GM12892 (cell line): ENCODE results near the gene IL18BP.

GRCh38 chr11:69915233-69916163, 96.3 kb upstream of the FGF3 start:
- RRBS: no CpG with 5 or more reads among the region's 23 CpGs

DNA sequence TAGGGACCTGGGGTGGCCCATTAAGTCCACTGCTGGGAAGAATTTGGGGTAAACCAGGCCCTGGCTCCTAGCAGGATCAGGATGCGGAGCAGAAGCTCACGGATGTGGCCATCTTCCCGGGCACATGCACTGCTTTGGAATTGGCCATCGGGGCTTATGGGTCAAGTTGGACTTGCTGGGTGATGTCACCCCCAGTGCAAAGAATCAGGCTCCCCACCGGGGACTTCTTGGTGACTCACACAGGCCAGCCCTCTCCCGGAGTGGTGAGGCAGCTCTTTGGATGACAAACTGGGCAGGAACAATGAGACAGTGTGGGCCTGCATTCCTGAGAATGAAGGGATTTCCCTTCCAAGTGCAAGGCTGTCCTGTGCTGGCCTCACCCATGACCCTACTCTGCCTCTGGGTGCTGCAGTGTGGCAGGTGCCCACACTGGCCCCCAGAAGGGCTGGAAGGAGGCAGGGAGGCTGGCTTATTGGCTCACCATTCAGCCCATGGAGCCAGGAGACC, 128.8 kb upstream of the ANO1 start:
- RRBS: no CpG with 5 or more reads among the region's 6 CpGs

DNA sequence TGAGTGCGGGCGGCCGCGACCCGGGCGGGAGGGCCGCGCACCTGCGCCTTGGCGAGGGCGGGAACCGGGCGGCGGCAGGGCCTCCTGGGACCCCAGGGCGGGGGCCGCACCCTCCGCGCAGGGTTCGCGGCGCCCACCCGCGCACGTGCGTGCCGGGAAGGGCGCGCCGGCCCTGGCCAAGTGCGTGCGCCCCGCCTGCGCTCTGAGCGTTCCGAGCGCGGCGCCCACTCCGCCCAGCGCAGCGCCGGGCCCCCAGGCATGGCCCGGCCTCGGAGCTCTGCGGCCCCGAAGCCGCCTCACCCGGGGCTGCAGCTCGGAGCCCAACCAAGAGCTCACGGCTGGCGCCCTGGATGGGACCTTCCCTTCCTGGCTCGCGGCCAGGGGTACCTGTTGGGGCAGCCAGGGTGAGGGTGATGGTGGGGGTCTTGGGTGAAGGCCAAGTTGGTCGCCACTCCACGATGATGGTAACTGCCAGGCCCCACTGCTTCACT, 644 bp downstream of the ANO1 start:
- RRBS: 24% methylated on average over 37 of the region's 55 CpGs

GRCh38 chr11:70108056-70108623, 30.0 kb downstream of the ANO1 start:
- RRBS: no CpG with 5 or more reads among the region's 13 CpGs

DNA sequence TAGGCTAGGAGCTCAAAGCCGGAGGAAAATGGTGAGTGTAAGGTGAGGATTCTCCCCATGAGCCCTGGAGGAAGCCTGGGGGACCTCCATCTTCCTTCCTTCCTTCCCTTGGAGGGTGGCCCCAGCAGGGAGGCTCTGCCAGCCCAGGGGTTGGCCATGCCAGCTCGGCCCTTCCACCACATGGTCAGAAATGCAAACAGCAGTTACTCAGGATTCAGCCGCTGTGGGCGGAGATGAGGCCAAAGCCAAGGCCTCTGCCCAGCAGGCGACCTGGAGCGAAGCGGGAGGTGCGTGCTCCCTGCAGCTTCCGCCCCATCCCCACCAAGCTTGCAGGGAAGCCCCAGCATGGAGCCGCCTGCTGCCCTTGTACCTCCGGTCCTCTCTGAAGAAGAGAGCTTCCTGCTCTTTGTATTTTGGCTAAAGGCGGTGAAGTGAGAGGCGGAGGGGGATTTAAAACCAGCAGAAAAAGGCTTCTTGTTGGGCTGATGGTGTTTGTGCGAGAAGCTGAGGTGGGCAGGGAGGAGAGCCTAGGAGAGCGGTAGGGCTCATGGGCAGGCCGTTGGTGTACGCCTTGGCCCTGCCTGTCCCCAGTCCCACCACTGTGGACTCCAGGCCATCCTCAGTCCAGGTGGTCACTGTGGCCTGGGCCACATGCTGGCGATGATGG, 50.4 kb downstream of the ANO1 start:
- RRBS: no CpG with 5 or more reads among the region's 18 CpGs

GRCh38 chr11:70204189-70204978, 1.3 kb downstream of the FADD start:
- RRBS: no CpG with 5 or more reads among the region's 20 CpGs

DNA sequence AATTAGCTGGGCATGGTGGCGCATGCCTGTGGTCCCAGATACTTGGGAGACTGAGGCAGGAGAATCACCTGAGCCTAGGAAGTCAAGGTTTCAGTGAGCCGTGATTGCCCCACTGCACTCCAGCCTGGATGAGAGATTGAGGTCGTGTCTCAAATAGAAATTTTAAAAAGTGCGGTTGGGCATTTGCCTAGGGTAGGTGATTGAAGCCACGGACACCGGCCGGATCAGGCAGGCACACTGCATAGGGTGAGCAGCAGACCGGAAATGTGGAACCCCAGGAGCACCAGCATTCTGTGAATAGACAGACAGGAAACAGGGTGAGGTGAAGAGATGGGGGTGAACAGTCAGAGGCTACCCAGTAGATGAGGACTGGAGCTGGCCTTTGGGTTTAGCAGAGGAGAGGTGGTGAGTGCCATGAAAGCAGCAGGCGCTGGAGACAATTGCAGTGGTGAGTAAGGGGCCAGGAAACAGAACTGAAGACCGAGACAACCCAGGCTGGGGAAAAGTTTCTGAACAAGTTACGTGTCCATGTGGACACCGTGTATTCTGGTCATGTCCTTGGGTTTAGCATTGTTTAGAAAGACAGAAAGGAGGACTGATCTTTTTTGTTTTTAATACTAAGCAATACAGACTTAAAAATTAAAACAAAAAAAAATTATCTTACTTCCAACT, 43.5 kb downstream of the PPFIA1 start:
- RRBS: 17% methylated on average over 1 of the region's 12 CpGs

- RRBS: no CpG with 5 or more reads among the region's 9 CpGs
Measured at GRCh38 chr11:70378010-70378832, 20.1 kb upstream of the CTTN start.

DNA sequence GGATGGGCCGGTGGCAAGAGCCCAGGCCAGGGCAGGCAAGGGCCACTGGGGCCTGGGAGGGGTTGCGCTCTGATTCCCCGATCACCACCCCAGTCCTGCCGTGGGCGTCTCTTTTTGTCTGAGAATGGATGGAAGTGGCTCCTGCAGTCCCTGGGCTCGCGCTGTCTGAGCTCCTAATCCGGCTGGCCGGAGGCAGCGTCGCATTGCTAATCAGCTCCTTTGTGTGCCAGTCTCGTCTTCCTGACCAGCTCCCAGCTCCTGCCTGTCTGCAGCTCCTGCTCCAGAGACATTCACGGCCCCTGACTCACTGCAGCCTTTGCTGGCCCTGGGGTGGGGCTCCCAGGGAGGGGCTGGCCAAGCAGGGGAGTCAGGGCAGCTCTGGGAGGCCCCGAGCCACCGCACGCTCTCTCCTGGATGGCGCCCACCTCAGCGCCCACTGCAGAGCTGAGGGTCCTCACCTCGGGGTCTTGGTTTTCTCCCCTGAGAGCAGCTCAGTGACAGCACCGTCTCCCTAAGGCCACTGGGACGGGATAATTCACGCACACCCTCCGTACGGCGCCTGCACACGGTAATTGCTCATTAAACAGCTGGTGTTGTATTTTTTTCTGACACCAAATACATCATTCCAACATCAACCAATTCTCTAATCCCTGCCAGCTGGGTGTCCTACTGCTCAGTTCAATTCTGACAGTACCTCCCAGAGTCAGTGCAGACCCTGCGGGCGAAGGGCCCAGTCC, 146.9 kb downstream of the CTTN start:
- RRBS: no CpG with 5 or more reads among the region's 28 CpGs

DNA sequence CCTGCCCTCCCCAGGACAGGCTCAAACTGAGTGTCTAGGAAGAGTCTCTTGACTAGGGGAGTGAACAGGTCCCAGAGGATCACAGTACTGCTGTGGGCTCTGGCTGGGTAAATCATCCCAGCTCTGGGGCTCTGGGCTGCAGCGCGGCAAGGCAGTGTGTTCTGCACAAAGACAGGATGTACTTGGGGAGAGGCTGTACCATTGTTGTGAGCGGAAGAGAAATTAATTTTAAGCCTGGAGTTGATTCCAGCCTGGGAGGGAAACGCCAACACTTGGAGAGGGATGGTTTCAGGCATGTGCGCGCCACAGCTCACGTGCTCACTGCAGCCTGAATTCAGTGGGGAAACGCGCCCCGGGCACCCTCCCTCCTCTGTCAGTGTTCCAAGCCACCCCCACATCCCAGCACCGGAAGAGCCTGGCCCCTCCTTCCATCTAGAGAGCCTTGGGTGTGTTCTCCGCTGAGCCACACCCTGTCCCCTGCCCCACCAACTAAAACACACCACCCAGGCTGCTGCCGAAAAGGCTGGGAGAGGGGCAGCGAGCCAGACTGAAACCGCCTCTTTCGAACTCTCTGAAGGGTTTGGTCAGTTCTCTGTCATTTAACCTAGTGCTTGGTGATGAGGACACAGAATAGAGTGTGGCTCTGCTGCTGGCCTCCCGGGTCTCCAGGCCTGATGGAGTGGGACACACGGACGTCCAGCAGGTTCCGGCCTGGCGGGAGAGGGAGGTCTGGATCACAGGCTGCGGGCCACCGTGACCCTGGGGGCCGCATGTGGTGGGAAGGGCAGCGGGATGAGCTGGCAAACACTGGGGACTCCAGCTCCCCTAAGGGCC, 230.7 kb downstream of the CTTN start:
- RRBS: 62% methylated on average over 5 of the region's 25 CpGs

GRCh38 chr11:70712331-70712932, 314.1 kb downstream of the CTTN start:
- RRBS: no CpG with 5 or more reads among the region's 15 CpGs

GRCh38 chr11:70951600-70952363, 300.6 kb downstream of the SHANK2 start:
- RRBS: no CpG with 5 or more reads among the region's 13 CpGs

DNA sequence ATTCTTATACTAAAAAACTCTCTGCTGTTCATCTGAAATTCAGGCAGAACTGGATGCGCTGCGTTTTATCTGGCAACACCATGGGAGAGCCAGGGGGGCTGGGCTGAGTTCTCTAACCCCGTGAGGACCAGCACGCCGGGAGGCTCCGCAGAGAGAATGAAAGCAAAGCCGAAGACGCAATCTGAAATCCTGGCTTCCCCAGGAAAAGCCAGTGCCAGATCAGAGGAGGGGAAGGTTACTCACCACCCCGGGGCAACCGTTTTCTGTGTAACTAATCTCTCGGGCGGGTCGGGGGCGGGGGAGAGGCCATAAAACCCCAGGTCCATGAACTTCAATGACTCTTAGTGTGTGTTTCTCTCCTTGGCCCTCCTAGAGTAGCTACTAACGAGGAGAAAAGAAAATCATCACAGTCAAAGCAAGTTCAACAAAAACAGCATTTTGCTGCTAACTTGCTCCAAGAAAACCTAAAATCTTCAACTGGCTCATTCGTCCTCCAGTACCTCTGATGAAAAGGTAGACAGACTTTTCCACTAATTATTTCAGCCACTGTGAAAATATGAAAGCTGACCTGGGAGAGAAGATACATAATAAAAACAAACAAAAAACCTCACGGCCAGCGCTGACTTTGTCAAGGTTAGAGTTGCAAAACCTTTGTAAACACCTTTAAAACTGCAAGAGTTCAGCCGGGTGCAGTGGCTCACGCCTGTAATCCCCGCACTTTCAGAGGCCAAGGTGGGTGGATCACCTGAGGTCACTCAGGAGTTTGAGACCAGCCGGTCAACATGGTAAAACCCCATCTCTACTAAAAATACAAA, 99.2 kb downstream of the SHANK2 start:
- RRBS: 40% methylated on average over 1 of the region's 22 CpGs

DNA sequence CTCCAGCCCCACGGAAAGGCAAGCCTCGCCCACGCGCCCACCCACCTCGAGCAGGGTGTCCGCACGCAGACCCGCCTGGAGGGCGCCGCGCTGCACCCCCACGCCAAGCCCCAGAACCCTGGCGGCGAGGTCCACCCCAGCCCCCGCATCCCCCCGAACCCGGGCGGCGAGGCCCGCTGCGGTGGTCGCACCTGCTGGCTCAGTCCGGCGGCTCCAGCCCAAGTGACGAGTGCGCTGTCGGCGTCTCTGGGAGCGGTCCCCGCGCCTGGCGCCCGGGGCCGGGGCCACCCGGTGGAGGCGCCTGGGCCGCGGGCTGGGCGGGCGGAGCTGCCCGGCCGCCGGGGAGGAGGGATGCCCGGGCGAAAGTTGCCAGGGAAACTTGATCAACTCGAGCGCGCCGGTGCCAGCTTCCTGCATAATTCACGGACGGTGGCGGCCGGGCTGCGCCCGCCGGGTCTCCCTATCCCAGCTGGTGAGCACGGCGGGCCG, 1.1 kb downstream of the SHANK2 start:
- RRBS: 3% methylated on average over 27 of the region's 59 CpGs

- RRBS: no CpG with 5 or more reads among the region's 22 CpGs
Measured at GRCh38 chr11:71530378-71531436, 3.6 kb downstream of the KRTAP5-7 start.

- RRBS: no CpG with 5 or more reads among the region's 13 CpGs
Measured at GRCh38 chr11:71998525-71999454, at the start of gene IL18BP. Gene IL18BP (plus strand): TSS chr11:71998909.

- RRBS: no CpG with 5 or more reads among the region's 17 CpGs
Measured at GRCh38 chr11:72005671-72006382, 7.1 kb downstream of the IL18BP start.

DNA sequence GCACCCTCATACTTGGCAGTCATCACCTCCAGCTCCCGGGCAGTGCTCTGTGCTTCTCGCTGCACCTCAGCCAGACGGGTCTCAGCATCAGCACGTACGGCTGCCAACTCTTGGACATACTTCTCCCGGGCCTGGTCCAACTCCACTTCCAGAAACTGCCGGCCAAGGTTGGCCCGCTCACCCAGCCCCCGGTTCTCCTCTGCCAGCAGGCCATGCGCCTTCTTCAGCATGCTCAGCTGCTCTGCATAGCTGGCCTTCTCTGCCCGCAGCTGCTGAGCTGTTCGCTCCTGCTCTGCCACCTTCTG, 14.2 kb downstream of the IL18BP start:
- RRBS: 87% methylated on average over 5 of the region's 12 CpGs

DNA sequence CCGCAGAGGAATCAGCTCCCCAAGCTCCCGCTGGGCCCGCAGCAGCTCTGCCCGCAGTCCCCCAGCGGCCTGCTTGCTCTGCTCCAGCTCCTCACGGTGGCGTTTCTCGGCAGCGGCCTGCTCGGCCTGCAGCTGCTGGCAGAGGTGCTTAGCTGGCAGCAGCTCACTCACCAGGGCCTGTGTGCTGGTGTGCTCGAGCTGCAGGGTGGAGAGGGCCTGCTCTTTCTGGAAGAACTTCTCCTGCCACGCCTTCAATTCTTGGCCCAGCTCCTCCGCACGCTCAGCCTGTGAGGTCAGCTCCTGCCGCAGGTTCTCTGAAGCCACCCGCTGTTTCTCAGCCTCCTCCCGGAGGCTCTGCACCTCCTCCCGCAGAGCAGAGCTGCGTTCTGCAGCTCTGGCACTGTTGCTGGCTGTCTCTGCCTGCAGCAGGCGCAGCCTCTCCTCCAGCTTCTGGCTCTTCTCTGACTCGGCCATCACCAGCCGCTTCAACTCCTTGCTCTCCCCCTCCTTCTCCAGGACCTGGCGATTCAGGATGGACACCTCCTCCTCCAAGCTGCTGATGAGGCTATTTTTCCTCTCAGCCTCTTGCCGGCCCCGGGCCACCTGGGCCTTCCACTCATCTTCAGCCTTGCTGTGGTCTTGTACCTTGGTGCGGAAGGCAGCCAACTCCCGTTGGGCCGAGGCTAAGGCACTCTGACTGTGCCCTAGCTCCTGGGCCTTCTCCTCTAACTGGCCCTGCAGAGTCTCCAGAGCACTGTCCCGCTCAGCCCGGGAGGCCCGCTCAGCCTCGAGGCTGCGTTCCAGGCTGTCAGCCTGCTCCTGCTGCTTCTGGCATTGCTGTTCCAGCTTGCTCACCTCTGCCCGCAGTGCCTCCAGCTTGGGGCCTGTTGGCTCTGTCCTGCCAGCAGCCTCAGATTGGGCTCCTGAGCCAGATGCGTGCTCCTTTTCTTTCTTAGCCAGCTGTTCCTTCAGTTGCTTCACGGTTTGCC, 14.8 kb downstream of the IL18BP start:
- RRBS: no CpG with 5 or more reads among the region's 36 CpGs

- RRBS: no CpG with 5 or more reads among the region's 10 CpGs
Measured at GRCh38 chr11:72018075-72018705, 19.5 kb downstream of the IL18BP start.